Cardiac fibroblast (primary cell): ENCODE measurements around the genes FAM124B and IRS1.

- RRBS: no CpG with 5 or more reads among the region's 2 CpGs
Measured at GRCh38 chr2:224072217-224072662, 33.2 kb upstream of the SERPINE2 start.

DNA sequence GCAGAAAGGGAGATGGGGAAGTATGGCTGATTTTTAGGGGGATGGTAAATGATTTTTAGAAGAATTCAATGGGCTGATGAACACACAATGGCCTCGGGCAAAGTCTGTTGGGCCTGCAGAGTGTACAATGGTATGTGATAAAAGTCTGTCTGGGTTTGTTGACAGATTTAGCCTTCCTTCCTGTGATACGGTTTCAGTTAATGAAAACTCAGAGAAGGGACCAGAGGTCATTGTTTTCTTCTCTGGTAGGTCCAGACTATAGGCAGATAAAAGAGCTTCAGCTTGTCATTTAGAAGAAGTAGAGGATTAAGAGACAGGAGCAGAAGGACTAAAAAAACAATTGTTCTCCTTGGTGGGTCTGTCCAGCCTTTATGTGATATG is 107.3 kb upstream of the SERPINE2 start:
- RRBS: no CpG with 5 or more reads among the region's 2 CpGs

DNA sequence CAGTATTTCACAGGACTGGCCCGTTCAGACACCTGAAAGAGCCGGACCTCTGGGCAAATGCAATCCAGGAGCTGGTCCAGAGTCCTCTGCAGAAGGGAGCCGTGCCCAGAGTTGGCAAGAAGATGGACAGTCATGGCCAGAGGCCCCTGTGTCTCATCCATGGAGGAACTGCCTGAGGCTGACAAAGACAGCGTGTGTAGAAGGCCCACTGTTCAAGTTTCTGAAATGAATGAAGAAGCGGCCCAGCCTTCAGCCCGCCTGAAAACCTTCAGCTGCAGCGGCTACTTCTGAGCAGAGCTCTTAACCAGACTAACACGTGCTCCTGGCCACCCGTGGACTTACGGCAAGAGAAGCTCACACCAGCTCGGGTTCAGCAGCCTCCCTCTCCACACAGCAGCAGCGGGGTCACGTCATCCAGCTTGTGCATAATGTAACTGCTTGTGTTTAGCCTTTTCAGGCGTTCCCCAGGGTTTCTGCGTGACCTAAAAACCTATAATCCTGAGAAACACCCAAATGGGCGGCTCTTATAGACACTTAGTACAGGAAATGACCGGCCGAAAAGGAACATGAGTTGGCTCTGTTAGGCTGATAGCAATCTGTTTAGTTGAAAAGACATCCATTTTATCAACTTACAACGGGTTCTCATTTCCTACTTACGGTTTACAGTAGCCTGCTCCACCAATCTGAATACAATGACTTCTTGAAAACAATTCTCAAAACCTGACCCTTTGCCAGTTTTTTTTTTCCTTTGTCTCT is at the start of gene FAM124B:
Gene FAM124B, minus strand, starts transcription at position 500 of the 756 bp plus-strand sequence.
- RRBS: 89% methylated on average over 2 of the region's 20 CpGs

DNA sequence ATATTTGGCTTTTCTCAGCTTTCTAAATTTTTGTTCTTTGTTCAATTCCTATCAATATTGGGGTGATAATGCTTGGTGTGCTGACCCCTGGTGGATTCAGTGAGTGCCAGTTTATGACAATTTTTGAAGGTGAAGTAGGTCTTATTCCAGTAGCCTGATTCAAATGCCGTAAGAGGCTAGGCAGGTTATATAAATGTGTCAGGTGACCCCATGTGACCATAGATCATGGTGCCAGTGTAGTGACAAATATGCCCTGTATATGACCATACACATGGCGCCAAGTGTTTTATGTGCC is 47.6 kb upstream of the FAM124B start:
- RRBS: no CpG with 5 or more reads among the region's 2 CpGs

DNA sequence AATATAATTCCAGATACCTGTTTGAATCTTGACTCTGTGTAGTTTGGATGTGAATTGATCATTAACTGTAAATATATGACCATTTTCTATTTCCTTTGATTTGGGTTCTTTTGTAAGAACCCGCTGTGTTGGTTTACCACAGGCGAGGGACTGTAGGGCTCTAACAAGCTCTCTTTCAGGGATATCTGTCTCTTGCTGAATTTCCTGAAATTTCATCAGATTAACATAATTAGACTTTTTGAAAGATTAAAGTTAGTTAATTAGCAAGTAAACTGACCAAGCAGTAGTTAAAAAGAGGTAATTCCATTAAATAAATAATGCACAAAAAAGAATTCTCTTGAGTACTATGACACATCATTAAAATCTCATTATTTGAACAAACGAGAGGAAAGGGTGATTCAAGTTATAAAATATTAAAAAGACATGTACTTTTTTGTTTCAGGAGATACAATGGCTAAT is 80.0 kb upstream of the FAM124B start:
- RRBS: no CpG with 5 or more reads among the region's 3 CpGs

GRCh38 chr2:224564598-224565178 is 20.5 kb downstream of the CUL3 start:
- RRBS: no CpG with 5 or more reads among the region's 2 CpGs

- RRBS: no CpG with 5 or more reads among the region's 8 CpGs
Measured at GRCh38 chr2:224638226-224638787, 53.1 kb upstream of the CUL3 start.

GRCh38 chr2:224656484-224656789 is 59.7 kb downstream of the CCDC195 start:
- RRBS: no CpG with 5 or more reads among the region's 4 CpGs

DNA sequence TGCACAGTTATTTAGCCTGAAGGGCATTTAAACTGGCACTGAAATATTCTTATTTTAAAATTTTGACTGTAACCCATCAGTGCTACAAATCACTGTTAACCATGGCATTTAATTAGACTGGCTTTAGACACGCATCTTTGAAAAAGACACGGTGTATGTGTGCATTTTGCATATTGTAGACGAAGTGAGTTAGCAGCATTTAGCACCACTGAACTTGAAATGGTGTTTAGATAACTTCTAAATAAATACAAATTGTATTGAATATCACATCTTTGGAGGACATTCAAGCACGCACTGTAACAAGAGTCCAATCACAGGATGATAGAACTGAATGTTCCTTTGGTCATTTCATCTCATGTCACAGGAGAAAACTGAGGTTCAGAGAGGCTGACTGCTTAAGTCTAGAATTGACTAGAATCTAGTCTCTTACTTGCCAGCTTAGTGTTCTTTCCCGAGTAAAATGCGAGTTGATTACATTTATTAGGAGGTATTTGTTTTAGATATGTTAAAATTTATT is 119.2 kb upstream of the CCDC195 start:
- RRBS: no CpG with 5 or more reads among the region's 6 CpGs

GRCh38 chr2:224875809-224876577 is 159.8 kb upstream of the CCDC195 start:
- RRBS: no CpG with 5 or more reads among the region's 6 CpGs

DNA sequence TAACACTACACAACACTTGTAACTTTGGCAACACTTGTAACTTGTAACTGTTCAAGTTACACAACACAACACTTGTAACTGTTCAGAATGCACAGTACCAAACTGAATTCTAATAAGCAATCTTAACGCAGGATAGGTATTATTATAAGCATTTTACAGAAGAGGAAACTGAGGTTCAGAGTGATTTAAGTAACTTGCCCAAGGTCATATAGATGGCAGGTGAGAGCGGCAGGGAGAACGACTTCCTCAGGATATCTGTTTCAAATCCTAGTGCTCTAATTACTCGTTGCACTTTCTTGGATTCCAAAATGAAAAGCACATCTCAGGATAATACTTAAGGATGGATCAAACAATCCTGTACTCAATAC is 97.9 kb downstream of the DOCK10 start:
- RRBS: no CpG with 5 or more reads among the region's 4 CpGs

- RRBS: no CpG with 5 or more reads among the region's 6 CpGs
Measured at GRCh38 chr2:224983018-224983428, 59.2 kb downstream of the DOCK10 start.

DNA sequence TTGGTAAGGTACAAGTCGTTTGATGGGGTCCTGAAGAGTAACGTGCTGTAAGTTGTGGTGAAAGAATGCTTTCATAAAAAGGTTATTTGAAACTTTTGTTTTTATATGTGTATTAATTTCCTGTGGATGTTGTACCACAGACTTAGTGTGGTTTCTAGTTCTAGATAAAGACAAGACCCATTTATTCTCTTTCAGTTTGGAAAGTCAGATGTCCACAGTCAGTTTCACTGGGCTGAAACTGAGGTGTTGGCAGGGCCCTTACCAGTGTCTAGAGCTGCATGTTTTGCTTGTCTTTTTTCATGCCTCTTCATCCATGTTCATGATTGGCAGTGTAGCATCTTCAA is 22.1 kb upstream of the DOCK10 start:
- RRBS: no CpG with 5 or more reads among the region's 2 CpGs

DNA sequence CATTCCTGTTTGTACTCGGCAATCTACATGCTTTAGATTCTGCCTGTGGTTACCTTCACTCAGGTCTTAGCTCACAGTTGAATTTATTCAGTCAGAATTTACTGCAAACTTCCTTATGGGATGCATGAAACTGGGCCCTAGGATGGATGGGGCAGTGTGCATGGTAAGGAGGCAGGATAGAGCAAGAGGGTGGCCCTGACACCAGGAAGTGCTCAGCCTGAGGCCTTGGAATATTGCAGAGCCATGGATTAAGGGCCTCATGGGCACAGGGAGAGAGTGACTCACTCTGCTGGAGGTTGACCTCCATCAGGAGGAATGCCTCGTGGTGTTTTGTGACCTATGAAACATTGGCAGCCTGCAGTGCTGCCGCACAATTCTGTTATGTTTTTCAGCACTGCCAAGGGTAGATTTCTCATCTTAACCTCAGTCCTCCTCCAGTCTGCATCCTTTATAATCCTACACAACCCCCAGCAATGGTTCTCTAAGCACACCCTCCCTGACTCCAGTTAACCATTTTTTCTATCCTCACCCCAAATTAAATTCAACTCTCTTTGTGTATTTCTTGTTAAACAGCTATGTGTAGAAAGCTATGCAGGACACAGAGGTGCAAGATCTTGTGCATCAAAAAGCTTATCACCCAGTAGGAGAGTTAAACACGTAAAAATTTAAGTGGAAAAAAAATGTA is 321.2 kb downstream of the IRS1 start:
- RRBS: no CpG with 5 or more reads among the region's 4 CpGs

DNA sequence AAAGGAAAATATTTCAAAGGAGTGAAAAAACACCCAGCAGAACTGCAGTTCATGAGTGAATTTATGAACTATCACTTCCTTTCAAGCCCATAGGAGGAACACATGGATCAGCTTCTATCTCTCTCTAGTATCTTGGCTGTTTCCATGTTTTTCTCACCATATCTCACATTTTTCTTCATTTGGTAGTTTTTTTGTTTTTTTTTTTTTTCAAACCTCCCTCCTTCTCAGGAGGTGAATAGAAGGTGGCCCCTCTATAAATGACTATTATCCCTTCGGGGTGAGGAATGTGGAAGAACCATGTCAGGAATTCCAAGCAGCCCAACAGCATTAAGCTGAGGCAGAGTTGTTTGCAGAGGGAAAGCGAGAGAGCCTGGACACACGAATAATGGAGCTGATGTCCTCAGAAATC is 315.8 kb downstream of the IRS1 start:
- RRBS: no CpG with 5 or more reads among the region's 3 CpGs

DNA sequence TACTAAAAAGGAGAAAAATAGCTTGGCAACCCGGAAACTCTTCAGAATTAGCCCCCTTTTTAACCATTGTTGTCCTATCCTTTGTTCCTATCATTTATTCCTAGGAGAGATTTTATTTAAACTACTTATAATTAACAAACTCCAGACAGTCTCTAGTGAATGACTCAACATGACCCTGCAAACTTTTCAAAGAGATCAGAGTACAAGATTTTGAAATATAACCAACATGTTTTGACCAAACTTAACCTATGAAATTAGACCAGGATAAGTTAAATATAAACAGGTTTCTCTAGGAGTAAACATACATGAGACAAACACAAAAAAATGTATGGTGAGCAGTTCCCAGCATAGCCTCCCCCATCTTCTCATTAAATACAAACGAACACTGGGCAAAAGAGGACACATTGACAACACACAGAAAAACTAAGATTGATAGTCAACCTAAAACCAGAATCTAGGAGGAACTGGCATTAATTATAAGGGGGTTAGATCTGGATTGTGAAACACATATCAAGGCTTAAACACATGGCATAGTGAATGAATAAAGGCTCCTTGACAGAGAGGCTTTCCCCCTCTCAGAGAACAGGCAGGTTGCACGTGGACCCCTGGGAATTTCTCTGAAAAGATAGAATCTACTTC is 284.2 kb downstream of the IRS1 start:
- RRBS: no CpG with 5 or more reads among the region's 3 CpGs

DNA sequence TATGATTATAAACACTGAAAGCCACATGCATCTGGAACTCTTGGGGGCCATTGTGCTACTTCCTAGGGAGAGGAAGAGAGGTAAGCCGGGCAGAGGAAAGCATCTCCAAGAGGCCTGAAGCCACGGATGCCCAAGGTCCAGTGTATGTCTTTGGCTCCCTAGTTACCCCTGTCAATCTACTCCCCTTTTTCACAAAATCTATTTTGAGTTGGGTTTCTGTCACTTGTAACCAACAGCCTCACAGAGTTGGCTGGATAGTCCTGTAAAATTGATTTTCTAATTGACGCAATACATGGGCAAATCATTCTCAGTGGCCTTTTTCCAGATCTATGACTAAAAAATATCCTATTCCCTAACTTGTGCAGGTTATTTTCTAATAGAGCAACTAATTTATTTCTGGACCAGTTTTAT is 168.5 kb downstream of the IRS1 start:
- RRBS: no CpG with 5 or more reads among the region's 3 CpGs

DNA sequence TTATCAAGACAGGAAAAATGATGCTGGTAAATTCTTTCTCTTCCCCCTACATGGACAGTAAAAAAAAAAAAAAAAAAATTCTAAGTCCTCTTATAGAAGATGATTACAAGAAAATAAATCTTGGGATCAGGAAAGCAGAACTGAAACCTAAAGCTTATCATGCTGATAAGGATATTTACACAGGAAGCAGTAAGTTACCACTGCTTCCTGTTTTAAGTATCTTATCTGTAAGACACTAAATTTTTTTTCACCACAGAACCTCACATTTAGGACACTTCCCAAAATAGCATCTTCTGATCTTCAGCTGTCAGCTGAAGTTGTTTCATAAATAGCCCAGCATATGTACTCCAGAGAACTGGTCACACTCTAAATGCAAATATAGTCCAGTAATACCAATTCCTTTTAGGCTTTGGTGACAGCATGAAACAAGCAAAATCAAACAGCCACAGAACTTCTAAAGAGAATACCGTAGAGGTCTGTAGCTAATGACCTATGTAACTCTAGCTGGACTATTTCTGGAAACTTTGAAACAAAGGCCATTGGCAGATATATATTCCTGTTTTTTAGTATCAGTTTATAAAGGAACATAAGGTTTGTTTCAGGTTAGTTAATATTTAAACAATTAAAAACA is 26.9 kb downstream of the IRS1 start:
- RRBS: no CpG with 5 or more reads among the region's 1 CpG

DNA sequence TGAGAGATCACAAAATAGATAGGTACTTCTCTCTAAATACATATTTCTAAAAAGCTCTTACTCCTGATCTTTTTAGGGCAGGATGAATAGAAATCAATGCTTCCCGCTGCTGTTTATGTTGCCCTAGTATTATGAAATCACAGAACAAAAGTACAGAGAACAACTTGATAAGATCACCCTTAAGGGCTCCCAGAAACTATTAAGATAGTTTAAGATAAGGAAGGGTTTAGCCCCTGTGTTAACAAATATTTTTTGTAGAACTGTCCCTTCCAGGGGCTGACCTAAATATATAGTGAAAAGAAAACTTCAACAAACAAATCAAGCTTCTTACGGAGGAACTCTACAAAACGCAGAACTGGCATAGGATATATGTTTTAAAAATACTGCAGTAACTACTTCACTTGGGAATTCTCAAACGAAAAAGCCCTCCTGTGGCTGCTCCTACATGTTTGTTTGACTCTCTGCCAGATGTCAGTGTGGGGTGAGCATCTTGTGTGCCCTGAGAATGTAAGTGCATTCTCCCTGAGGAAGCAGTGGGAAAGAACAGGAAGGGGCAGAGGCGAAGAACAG is 5.2 kb downstream of the IRS1 start:
- RRBS: no CpG with 5 or more reads among the region's 5 CpGs

GRCh38 chr2:226799251-226800272 is at the start of gene IRS1:
TSS of gene IRS1 (minus strand) at chr2:226799820.
- RRBS: 1% methylated on average over 34 of the region's 106 CpGs